HepG2 (cell line): ENCODE data around the gene SAG.

DNA sequence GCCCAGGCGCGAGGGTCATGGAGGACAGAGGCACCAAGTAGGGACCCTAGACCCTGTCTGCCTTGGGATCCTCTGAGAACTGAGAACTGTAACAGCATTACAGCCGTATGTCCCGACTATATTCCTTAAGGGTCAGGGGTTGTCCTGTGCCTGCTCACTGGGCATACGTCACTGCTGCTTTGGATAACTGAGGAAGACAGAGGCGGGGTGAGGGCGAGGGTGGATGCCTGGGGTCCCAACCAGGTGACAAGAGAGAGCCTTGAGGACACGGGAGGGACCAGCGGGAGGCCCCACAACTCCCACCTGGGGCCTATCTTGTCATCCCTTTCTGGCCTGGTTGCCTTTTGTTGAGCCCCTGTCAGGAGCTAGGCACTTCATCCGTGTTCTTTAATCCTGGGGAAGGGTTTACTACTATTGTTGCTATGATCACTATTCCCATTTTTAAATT lies 28.8 kb downstream of the INPP5D start:
- RRBS, 2 experiments = no CpG with 5 or more reads among the region's 10 CpGs
CAGE:
- cytosol, long polyA minus RNA = no peak
- cytosol, long polyA plus RNA = no peak
- long polyA plus RNA = no peak
- nucleus, long polyA minus RNA = no peak
- nucleus, long polyA plus RNA = no peak

DNA sequence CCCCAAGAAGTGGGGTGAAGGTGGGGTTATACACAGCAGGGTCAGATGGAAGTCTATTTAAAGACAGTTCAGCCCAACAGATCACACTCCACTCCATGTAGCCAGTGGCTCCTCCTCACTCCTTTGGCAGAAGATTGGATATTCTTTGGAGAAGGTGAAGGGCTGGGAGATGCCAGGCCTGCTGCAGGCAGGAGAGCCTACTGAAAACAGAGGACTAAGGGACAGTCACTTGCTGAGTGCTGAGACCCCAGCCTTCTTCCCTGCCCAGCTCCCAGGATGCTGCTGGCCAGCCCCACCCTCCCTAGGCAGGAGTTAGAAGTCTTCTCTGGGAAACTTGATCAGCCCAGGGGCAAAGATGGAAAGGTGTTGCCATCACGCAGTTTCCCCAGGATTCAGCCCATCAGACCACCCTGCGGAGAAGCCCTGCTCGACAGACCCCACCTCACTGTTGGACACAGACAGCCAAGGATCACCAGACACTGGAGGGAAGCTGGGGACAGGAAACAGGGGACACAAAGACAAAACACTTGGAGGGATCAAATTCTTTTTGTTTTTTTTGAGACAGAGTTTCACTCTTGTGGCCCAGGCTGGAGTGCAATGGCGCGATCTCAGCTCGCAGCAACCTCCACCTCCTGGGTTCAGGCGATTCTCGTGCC lies 93.6 kb downstream of the INPP5D start:
- RRBS, 2 experiments = no CpG with 5 or more reads among the region's 8 CpGs
CAGE:
- cytosol, long polyA minus RNA = no peak
- cytosol, long polyA plus RNA = no peak
- long polyA plus RNA = no peak
- nucleus, long polyA minus RNA = no peak
- nucleus, long polyA plus RNA = no peak

DNA sequence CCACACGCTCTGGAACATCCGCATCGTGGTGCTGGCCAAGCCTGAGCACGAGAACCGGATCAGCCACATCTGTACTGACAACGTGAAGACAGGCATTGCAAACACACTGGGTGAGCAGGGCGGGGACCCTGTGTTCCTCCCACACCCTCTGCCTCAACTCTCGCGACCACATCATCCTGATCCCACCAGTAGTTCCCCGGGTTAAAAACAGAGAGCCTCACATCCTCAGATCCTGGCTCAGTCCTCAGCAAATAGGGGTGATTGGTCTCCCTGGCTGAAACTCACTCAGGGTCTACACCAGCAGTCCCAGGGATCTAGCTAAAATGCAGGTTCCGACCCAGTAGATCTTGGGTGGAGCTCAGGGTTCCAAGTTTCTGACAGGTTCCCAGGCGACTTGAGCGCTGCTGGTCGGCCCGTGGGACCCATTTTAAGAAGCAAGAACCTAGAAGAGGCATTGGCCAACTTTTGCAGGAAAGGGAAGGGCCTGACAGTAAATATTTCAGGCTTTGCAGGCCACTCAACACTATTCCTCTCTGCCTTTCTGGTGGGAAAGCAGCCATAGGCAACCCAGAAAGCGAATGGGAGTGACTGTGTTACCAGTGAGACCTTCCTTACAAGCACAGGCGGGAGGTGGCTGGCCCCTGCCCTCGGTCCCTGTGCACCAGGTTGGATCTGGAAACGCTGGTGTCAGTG lies 87.0 kb upstream of the ATG16L1 start:
- RRBS, 2 experiments = no CpG with 5 or more reads among the region's 19 CpGs
CAGE:
- cytosol, long polyA minus RNA = no peak
- cytosol, long polyA plus RNA = no peak
- long polyA plus RNA = no peak
- nucleus, long polyA minus RNA = start-site peak on the plus strand centred at position 155 of the sequence, 187 bp wide, 16 reads
- nucleus, long polyA plus RNA = no peak

GRCh38 chr2:233307616-233308080 lies at the start of gene SAG:
Gene SAG (plus strand): TSS chr2:233307816.
- RRBS, 2 experiments = no CpG with 5 or more reads among the region's 8 CpGs
CAGE:
- cytosol, long polyA minus RNA = no peak
- cytosol, long polyA plus RNA = no peak
- long polyA plus RNA = no peak
- nucleus, long polyA minus RNA = no peak
- nucleus, long polyA plus RNA = no peak

- RRBS, 2 experiments = no CpG with 5 or more reads among the region's 8 CpGs
CAGE:
- cytosol, long polyA minus RNA = no peak
- cytosol, long polyA plus RNA = no peak
- long polyA plus RNA = no peak
- nucleus, long polyA minus RNA = no peak
- nucleus, long polyA plus RNA = no peak
Observed at GRCh38 chr2:233365833-233366759, 11.8 kb downstream of the DGKD start.

- RRBS, 2 experiments = 100% methylated on average over 1 of the region's 16 CpGs; no CpG with 5 or more reads in 1 of the 2 experiments
CAGE:
- cytosol, long polyA minus RNA = no peak
- cytosol, long polyA plus RNA = no peak
- long polyA plus RNA = no peak
- nucleus, long polyA minus RNA = no peak
- nucleus, long polyA plus RNA = no peak
Observed at GRCh38 chr2:233440719-233441333, 86.5 kb downstream of the DGKD start.

DNA sequence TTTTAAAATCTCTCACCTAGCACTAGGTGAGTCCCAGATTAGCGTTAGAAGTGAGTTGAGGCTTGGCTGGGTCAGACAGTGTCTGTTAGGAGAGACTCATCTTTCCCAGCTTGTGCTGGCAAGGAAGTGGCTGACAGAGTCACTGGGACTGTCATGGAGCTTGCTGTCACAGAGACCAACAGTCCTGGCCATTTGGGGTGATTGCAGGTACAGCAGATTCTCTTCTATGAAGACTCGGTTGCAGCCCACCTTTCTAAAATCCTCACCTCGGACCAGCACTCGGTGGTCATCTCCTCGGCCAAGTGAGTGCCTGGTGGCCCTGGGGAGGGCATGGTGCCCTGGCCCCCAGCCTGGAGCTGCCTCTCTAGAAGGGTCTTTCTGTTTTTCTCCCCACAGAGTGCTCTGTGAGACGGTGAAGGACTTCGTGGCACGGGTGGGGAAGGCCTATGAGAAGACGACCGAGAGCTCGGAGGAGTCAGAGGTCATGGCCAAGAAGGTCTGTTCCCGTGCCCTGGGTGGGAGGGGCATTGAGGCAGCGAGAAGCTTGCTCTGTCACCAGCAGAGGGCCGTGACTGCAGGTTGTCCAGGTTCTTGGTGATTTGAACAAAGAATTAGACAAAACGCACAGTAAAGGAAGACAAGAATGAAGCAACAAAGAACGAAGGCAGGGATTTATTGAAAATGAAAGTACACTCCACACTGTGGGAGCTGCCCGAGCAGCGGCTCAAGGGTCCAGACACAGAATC lies 93.8 kb downstream of the DGKD start:
- RRBS, 2 experiments = no CpG with 5 or more reads among the region's 18 CpGs
CAGE:
- cytosol, long polyA minus RNA = no peak
- cytosol, long polyA plus RNA = no peak
- long polyA plus RNA = no peak
- nucleus, long polyA minus RNA = no peak
- nucleus, long polyA plus RNA = no peak

- RRBS, 2 experiments = no CpG with 5 or more reads among the region's 11 CpGs
CAGE:
- cytosol, long polyA minus RNA = no peak
- cytosol, long polyA plus RNA = no peak
- long polyA plus RNA = no peak
- nucleus, long polyA minus RNA = no peak
- nucleus, long polyA plus RNA = no peak
Observed at GRCh38 chr2:233693493-233694618, 1.2 kb downstream of the UGT1A6 start.

DNA sequence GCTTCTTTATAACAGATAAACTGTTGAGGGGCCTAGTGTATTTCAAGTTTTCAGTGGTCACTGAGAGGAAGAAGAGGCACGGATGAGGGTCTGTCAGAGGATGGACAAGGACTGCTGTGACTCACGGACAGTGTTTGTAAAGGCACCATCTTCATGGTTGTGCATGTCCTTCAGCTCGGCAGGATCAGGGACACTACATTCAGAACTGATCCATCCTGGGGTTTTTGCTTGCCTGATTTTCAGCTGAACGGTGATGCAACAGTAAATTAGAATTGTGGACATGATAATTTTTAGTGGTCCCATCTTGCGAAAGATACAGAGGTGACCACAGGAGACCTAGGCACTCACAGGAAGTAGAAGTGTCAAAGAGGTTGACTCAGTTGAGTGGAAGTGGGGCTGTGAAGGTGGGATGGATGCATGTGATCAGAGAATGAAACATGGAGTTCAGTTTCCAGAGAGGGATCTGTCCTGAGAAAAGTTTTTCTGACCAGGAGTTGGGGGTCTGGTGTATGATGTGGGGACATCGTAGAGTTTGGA lies 1.3 kb downstream of the UGT1A4 start:
- RRBS, 2 experiments = no CpG with 5 or more reads among the region's 6 CpGs
CAGE:
- cytosol, long polyA minus RNA = no peak
- cytosol, long polyA plus RNA = no peak
- long polyA plus RNA = no peak
- nucleus, long polyA minus RNA = no peak
- nucleus, long polyA plus RNA = no peak

- RRBS, 2 experiments = no CpG with 5 or more reads among the region's 3 CpGs
CAGE:
- cytosol, long polyA minus RNA = no peak
- cytosol, long polyA plus RNA = no peak
- long polyA plus RNA = no peak
- nucleus, long polyA minus RNA = no peak
- nucleus, long polyA plus RNA = no peak
Observed at GRCh38 chr2:233761288-233761786, 1.3 kb downstream of the UGT1A1 start.

DNA sequence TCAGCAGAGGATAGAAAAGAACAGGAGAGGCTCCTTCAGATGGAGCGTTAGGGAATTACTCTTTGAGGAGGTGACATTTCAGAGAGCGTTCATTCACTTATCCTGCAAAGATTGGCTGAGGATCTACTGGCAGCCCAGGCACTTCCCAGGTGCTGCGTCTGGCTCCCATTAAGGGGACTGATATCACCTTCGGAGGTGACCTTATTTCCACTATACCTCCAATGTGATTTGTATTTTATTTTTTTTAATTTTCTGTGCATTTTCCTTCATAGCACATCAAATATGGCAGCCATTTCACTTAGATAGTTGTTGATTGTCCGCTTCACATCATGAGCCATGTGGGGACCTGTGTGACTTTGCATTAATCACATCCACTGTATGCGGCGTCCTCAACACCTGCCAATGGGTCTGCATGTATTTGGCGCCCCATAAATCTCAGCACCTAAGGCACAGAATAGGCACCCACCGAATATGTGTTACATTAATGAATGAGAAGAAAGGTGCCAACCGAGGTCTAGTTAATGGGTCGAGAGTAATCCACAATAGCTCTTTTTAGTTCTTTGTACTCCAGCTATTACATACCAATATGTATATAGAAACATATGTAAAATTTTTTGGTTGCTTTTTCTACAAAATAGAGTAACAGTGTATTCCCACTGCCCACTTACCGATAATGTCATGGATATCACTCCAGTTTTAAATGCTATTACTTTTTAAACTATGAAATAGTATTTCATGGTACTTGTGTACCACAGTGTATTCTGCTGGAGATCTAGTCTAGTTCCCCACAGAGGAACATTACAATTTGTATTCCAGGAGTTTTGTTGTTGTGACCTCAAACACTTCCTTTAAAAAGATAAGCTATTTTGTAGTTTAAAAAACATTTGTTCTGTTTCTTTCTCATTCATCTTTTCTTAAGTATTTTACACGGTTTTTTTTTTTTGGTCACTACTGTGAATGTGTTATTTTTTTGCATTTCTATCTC lies 2.0 kb downstream of the UGT1A1 start:
- RRBS, 2 experiments = no CpG with 5 or more reads among the region's 13 CpGs
CAGE:
- cytosol, long polyA minus RNA = no peak
- cytosol, long polyA plus RNA = no peak
- long polyA plus RNA = no peak
- nucleus, long polyA minus RNA = no peak
- nucleus, long polyA plus RNA = no peak

GRCh38 chr2:233978658-233979130 lies 61.5 kb downstream of the TRPM8 start:
- RRBS, 2 experiments = no CpG with 5 or more reads among the region's 4 CpGs
CAGE:
- cytosol, long polyA minus RNA = no peak
- cytosol, long polyA plus RNA = no peak
- long polyA plus RNA = no peak
- nucleus, long polyA minus RNA = no peak
- nucleus, long polyA plus RNA = no peak

DNA sequence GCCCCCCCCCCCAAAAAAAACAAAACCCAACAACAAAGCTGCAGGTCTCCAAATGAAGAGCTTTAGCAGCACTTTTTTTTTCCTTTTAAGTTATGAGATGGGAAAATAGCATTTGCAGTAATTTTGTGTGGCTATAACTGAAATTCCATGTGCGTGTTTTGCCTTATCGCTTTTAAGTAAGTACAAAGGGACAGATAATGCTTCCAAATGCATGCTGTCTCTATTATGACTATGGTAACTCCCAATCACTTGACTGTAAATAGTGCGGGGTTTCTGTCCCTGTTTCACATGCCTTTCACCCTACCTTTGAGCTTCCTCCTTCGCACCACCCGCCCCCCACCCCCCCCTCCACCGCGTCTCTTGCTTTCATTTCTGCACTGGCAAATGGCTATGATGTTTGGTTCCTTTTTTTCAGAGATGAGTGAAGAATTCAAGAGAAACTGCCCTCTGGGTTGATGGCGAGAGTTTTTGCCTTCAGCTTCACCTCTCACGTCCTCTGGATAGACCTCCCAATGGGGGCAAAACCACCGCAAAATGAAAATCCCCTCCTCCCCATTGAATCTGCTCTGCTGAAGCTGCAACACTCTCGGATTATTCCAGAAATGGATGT lies 25.1 kb upstream of the SPP2 start:
- RRBS, 2 experiments = no CpG with 5 or more reads among the region's 11 CpGs
CAGE:
- cytosol, long polyA minus RNA = no peak
- cytosol, long polyA plus RNA = no peak
- long polyA plus RNA = no peak
- nucleus, long polyA minus RNA = no peak
- nucleus, long polyA plus RNA = no peak

GRCh38 chr2:234191782-234192189 lies 141.3 kb downstream of the SPP2 start:
- RRBS, 2 experiments = no CpG with 5 or more reads among the region's 4 CpGs
CAGE:
- cytosol, long polyA minus RNA = no peak
- cytosol, long polyA plus RNA = no peak
- long polyA plus RNA = no peak
- nucleus, long polyA minus RNA = no peak
- nucleus, long polyA plus RNA = no peak

- RRBS, 2 experiments = no CpG with 5 or more reads among the region's 7 CpGs
CAGE:
- cytosol, long polyA minus RNA = no peak
- cytosol, long polyA plus RNA = no peak
- long polyA plus RNA = no peak
- nucleus, long polyA minus RNA = no peak
- nucleus, long polyA plus RNA = no peak
Observed at GRCh38 chr2:234291468-234292513, 205.1 kb downstream of the ARL4C start.

DNA sequence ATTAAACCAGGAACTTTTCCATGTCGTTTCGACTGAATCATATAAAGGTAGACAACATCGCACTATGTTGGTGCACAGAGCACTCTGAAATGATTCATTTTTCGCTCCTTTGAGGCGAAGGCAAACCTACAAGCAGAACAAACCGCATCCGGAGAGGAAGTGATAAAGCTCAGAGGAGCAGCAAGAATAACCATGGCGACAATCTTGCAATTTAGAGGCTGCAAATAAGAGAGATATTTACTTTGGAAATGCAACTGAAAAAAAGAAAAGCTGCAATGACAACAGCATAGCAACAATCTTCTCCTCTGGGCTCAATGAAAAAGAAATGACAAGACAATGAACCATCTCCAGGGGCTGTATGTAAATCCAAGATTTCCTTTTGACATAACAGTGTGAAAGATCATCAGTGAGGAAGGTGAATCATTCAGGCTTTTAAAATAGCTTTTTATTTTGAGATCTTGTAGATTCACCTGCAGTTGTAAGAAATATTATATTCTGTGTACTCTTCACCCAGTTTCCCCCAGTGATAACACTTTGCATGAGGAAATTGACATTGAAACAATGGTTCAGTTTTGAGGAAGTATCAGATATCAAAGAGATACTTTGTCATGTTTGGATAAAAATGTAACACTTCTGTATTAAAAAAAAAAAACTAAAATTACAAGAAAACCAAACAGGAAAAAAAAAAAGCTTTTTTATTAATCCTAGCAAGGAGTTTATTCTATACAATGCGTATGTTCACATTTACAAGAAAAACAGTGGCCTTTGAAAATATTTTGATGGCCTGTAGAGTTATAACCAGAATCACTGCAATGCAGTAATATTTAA lies 204.2 kb downstream of the ARL4C start:
- RRBS, 2 experiments = no CpG with 5 or more reads among the region's 9 CpGs
CAGE:
- cytosol, long polyA minus RNA = no peak
- cytosol, long polyA plus RNA = no peak
- long polyA plus RNA = no peak
- nucleus, long polyA minus RNA = no peak
- nucleus, long polyA plus RNA = no peak

- RRBS, 2 experiments = no CpG with 5 or more reads among the region's 9 CpGs
CAGE:
- cytosol, long polyA minus RNA = no peak
- cytosol, long polyA plus RNA = no peak
- long polyA plus RNA = no peak
- nucleus, long polyA minus RNA = no peak
- nucleus, long polyA plus RNA = no peak
Observed at GRCh38 chr2:234308499-234309280, 188.2 kb downstream of the ARL4C start.

DNA sequence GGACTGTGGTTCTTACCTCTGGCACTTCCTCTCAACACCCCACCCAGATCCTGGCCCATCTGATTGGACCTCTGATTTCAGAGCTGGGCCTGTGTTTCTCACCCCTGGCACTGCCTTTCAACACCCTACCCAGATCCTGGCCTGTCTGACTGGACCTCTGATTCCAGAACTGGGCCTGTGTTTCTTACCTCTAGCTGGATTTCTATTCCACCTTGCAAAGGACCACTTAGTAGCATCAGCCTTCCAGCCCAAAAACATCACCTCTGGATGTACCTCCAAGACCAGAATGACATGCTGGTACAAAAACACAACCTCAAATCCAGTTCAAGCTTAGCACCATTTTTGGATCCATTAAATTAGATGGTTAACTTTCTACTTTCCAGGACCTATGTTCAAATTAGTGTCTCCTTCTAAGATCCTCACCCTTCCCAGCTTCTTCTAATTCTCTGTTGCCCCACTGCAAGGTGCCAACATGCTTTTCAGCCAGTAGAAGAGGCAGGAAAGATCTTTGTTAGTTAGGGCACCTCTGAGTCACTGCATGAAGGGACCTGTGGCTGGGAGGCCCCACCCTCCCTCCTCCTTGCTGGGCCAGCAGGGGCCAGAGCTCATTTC lies 128.4 kb downstream of the ARL4C start:
CAGE:
- cytosol, long polyA minus RNA = no peak
- cytosol, long polyA plus RNA = no peak
- long polyA plus RNA = no peak
- nucleus, long polyA minus RNA = no peak
- nucleus, long polyA plus RNA = no peak

DNA sequence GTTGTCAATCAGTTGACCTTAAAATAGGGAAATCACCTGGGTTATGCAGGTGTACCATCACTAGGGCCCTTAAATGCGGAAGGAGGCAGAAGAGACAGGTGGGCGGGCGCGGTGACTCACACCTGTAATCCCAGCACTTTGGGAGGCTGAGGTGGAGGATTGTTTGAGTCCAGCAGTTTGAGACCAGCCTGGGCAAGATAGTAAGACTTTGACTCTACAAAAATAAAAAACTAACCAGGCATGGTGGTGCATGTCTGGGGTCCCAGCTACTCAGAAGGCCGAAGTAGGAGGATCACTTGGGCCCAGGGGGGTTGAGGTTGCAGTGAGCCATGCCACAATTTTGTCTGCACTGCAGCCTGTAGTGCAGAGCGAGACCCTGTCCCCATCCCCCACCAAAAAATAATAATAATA lies 73.6 kb downstream of the ARL4C start:
- RRBS, 2 experiments = no CpG with 5 or more reads among the region's 6 CpGs
CAGE:
- cytosol, long polyA minus RNA = no peak
- cytosol, long polyA plus RNA = no peak
- long polyA plus RNA = no peak
- nucleus, long polyA minus RNA = no peak
- nucleus, long polyA plus RNA = no peak

DNA sequence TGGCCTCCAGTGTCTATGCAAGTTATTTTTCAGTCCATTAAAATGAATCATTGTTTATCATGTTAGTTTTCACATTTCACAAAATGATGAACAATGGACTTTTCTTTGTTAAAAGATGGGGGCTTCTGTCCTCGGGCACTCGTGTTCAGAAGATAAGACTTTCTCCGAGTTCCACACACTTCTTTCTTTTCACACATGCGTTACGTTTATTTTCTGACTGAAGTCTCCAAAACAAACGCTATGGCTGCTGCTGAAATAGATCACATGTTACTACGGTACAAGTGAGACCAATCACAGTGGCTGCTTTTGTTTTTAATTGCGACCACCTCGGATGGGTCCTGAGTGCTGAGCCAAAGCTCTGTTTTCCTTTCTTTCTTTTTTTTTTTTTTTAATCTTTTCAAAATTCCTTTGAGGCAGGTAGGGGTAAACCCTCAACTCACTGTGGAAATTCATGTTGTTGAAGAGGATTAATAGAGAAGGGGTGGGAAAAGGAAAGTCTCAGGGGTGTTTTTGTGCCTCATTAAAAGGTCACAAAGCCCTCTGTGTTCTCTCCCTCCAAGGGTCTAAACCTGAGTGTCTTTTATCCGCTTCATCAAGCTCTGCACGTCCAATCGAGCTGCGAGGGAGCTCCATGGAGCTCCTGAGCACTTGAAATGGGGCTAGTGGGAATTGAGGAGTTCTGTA lies 48.3 kb downstream of the ARL4C start:
- RRBS, 2 experiments = no CpG with 5 or more reads among the region's 13 CpGs
CAGE:
- cytosol, long polyA minus RNA = no peak
- cytosol, long polyA plus RNA = no peak
- long polyA plus RNA = no peak
- nucleus, long polyA minus RNA = no peak
- nucleus, long polyA plus RNA = no peak